Fibroblast of villous mesenchyme (primary cell): Measurements from ENCODE around the gene BPIFB1.

GRCh38 chr20:32463497-32464702, 105.8 kb downstream of the ASXL1 start:
- CAGE, long polyA plus RNA = no peak

- CAGE, long polyA plus RNA = no peak
Measured at GRCh38 chr20:32473058-32473922, 111.8 kb downstream of the NOL4L start.

- CAGE, long polyA plus RNA = no peak
Measured at GRCh38 chr20:32479650-32480488, 105.3 kb downstream of the NOL4L start.

DNA sequence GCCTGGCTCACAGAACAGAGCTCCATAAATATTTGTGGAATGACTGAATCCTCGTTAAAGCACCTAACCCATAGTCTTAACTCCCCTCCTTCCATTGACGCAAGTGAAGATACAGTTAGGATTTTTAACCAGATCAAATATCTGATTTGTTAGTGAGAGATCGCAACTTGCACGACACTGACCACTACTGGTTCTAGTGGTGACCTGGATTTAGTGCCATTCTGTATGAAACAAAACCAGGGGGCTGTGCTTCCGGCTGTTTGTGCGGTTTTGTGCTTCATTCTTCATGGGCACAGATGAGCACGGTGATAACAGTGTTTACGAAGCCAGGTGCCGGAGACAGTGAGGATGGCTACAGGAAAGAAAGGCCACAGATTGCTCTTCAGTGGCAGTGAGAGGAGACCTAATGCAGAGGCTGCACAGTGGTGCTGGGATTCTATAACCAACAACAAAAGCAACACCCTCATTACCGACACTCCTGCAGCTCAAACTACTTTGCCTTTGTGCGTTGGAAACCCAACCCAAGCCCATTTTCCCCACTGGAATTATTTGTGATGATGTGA, 75.5 kb downstream of the NOL4L start:
- CAGE, long polyA plus RNA = no peak

- CAGE, long polyA plus RNA = no peak
Measured at GRCh38 chr20:32538268-32539432, 46.5 kb downstream of the NOL4L start.

DNA sequence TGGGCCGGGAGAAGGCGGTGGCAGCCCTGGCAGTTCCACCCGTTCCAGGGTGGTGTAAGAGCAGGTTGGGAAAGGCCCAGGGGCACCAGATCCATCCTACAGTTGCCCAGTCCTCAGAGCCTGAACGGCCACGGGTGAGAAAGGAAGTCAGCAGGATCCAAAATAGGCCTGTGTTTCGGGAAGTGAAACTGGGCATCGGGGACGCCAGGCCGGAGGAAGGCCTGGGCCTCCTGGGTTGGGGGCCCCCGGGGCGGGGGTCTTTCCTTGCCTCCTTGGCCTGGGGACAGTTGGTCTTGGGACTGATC, 17.9 kb upstream of the NOL4L start:
- CAGE, long polyA plus RNA = no peak

GRCh38 chr20:32672248-32673052, 1.3 kb downstream of the C20orf203 start:
- CAGE, long polyA plus RNA = no peak

- CAGE, long polyA plus RNA = no peak
Measured at GRCh38 chr20:32794878-32795297, 24.9 kb upstream of the MAPRE1 start.

DNA sequence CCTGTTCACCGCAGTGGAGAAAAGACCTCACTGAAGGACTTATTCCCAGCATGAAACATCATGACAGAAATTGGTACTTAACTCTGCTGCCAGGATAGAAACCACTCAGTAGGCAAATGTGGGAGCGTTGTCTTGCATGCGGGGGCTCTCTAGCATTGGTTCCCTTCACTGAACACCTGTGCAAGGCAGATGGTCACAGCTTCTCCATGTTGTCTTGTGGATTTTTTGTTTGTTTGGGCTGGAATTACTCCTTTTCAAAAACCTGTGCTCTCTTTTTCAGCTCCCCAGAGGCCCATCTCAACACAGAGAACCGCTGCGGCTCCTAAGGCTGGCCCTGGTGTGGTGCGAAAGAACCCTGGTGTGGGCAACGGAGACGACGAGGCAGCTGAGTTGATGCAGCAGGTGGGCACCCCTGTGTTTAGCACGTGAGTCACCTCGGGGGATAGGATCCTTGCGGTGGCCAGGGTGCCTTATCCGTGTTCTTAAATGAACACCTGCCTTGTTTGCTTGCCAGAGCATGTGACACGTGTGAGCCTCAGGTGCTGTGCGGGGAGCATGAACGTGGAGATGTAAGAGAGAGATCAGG, 19.2 kb upstream of the EFCAB8 start:
- CAGE, long polyA plus RNA = no peak

GRCh38 chr20:32857387-32858155, 1.2 kb upstream of the EFCAB8 start:
- CAGE, long polyA plus RNA = no peak

GRCh38 chr20:32960928-32961445, 43.2 kb downstream of the SUN5 start:
- CAGE, long polyA plus RNA = no peak

DNA sequence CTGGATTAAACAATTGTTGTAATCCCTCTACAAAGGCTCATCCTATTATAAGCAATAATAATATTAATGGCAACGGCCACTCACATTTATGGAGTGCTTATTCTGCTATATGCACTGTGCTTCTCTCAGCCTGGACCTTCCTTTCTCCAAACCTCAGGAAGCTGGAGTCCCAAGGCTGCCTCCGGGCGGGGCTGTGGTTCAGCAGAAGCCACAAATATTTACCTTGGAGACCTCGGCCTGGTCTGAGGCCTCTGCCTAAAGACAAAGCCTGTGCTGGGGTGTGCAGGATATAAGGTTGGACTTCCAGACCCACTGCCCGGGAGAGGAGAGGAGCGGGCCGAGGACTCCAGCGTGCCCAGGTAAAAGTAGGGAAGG, at the start of gene BPIFB1:
Gene BPIFB1, plus strand, starts transcription at position 319 of the 375 bp plus-strand sequence.
- CAGE, long polyA plus RNA = no peak

DNA sequence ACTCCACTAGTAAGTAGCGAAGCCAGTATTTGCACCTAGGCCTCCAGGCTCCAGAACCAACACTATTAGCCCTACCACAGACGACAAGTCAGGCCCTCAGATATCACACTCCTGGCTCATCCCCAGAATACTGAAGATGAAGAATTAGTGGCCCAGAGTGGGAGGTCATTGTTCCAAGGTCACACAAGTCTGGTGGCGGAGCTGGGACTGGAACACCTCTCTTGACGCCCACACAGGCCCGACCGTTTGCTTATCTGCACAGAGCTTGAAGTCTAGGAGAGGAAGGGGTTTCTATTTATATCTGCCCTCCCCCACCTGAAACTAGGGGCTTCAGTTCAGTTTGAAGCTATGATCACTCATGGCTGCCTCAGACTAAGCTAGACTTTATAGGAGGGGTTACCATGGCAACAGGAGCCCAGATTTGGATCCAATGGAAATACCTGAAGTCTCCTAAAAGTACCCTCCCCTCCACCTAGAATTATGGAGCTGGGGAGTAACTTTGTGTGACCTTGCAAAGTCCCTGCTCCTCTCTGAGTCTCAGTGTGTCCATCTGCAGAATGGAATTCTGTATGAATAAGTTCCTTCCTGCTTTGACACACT, 2.2 kb downstream of the SNTA1 start:
- CAGE, long polyA plus RNA = no peak

DNA sequence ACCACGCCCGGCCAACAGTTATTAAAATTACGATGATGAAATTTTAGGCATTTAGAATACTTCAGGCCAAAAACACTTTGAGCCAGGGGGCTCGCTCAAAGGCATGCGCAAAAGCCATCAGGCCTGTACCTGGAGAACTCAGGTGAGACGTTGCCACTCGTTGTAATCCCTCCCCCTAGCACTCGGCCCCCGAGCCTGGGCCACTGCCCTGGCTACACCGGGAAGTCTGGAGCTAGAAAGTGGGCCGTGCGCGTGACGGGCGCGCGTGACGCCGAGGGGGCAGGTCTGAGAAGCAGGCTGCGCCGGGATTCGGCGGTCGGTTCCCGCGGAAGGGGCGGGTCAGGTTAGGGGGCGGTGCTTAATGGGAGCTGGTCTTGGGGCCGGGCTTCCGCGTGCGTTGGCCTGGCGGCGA, 283 bp upstream of the CBFA2T2 start:
- CAGE, long polyA plus RNA = no peak

- CAGE, long polyA plus RNA = no peak
Measured at GRCh38 chr20:33572112-33573076, 82.5 kb downstream of the CBFA2T2 start.

- CAGE, long polyA plus RNA = no peak
Measured at GRCh38 chr20:33624304-33625137, 37.6 kb upstream of the C20orf144 start.

GRCh38 chr20:33673246-33673922, 844 bp downstream of the NECAB3 start:
- CAGE, long polyA plus RNA = no peak

GRCh38 chr20:33697034-33697484, 10.9 kb upstream of the E2F1 start:
- CAGE, long polyA plus RNA = no peak

GRCh38 chr20:33791393-33791870, 19.7 kb upstream of the CHMP4B start:
- CAGE, long polyA plus RNA = no peak

- CAGE, long polyA plus RNA = no peak
Measured at GRCh38 chr20:33792923-33793598, 18.1 kb upstream of the CHMP4B start.